SK-N-MC (cell line): ENCODE measurements around the genes ABCC4, HS6ST3, MBNL2 and RAP2A.

DNA sequence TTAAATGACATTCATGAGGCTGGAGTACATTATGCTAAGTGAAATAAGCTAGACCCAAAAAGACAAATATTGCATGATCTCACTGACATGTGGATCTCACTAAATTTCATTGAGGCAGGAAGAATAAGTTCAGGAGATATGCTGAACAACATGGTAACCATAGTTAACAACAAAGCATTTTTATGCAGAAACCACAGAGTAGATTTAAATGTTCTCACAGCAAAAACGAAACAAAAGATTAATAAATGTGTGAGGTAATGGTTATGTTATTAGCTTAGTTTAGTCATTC is 765.7 kb downstream of the SLITRK5 start:
- RRBS = no CpG with 5 or more reads among the region's 1 CpG

GRCh38 chr13:89707890-89708242 is 1690.6 kb upstream of the GPC5 start:
- RRBS = no CpG with 5 or more reads among the region's 5 CpGs

GRCh38 chr13:90495499-90495807 is 903.0 kb upstream of the GPC5 start:
- RRBS = no CpG with 5 or more reads among the region's 5 CpGs

GRCh38 chr13:93216182-93216781 is 10.3 kb upstream of the GPC6 start:
- RRBS = no CpG with 5 or more reads among the region's 1 CpG

DNA sequence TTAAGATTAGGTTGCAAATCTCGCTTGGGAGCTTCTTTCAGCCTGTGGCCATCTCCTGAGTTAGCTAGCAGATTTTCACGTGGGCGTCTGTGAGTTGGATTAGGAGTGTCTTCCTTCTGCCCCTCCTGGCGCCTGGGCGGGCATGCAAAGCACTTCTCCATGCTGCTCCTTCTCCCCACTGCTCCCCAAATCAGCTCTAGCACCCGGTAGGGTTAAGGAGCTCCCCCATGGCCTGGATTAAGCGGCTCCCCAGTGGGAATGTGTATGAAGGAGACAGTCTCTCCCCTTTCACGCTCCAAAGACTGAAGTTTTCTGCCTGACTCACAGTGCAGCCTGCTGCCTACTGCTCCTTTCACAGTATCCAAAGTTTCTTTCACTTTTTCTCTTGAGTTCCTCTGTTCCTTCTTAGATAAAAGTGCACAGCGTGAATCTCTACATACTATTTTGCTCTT is 17.8 kb downstream of the GPC6 start:
- RRBS = no CpG with 5 or more reads among the region's 9 CpGs

DNA sequence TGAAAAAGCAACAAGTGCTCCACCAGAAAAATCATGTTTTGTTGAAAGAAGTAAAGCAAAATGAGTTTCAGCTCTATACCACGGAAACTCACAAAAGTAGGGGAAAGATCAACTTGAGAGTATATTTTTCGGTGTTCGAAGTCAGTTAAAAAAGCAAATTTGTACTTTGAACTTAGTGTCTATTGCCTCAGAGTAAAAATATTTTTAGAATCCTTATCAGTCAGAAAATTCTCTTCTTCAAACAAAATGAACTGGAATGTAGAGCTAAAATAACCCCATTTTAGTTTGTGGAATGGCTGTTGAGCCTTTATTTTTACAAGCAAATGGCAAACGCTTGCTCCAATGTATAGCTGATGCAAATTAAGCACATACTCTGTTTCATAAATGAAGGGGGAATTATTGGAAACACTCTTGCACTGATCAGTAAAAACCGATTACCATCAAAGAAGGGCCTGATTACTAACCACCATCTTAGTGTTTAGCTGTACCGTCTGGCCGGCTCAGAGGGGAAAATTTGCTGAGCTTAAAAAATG is 540.7 kb downstream of the GPC6 start:
- RRBS = no CpG with 5 or more reads among the region's 7 CpGs

DNA sequence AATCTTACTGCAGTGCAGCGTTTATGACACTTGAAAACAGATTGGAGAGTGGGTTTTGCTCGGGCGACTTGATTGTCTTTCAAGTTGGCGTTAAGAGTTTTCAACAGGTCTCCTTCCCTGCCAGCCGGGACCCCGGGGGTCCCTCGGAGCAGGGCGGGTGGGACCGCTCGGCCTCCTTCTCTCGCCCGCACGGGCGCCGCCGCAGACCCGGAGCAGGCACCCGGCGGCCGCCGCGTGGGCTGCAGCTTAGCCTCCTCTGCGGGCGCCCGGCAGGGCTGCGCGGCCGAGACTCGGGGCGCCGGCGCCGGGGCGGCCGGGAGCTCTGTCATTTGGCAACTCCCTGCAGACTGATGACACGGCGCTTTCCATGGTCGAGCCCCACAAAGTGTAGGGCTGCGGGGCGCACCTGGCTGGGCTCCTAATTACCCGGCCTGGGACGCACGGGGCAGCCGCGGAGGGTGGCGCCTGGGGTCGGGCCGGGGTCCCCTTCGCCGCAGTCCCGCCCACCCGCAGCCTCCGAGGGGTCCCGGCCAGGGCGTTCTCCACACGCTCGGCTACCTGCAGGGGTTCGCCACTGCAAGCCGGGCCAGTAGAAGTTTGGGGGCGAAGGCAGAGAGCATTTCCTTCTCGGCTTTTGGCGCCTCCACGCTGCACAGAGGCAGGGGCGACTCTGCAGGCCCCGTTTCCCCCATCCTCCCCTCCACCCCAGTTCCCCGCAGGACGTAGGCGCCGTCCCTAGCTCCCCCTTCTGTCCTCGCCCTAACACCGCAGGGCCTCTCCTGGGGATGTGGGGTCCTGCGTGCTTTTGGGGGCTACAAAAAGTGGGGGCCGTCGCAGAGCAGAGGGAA is 255.4 kb upstream of the SOX21 start:
- RRBS = 1% methylated on average over 41 of the region's 74 CpGs

GRCh38 chr13:95116675-95117155 is 184.5 kb downstream of the ABCC4 start:
- RRBS = no CpG with 5 or more reads among the region's 9 CpGs

- RRBS = under 1% methylated on average over 35 of the region's 105 CpGs
Observed at GRCh38 chr13:95301121-95301997, at the start of gene ABCC4. ABCC4 (minus strand) TSS chr13:95301451.

GRCh38 chr13:95533588-95534300 is 18.8 kb upstream of the CLDN10 start:
- RRBS = no CpG with 5 or more reads among the region's 7 CpGs

- RRBS = 3% methylated on average over 7 of the region's 46 CpGs
Observed at GRCh38 chr13:95643298-95644291, 911 bp downstream of the DZIP1 start.

DNA sequence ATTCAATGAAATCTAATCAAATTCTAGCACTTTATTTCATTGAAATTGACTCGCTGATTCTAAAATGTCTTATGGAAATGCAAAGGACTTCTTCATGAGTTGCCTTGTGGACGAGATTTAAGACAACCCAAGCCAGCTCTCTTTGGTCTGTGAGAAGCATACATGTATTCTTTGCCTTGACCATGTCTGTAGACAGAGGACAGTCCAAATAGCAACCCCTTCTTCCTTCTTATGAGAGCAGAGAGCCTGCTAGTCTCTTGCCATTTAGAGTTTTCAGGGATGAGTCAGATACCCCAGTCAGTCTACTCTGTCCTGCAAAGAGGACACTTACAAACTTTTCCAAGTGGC is 36.6 kb downstream of the DNAJC3 start:
- RRBS = no CpG with 5 or more reads among the region's 2 CpGs

DNA sequence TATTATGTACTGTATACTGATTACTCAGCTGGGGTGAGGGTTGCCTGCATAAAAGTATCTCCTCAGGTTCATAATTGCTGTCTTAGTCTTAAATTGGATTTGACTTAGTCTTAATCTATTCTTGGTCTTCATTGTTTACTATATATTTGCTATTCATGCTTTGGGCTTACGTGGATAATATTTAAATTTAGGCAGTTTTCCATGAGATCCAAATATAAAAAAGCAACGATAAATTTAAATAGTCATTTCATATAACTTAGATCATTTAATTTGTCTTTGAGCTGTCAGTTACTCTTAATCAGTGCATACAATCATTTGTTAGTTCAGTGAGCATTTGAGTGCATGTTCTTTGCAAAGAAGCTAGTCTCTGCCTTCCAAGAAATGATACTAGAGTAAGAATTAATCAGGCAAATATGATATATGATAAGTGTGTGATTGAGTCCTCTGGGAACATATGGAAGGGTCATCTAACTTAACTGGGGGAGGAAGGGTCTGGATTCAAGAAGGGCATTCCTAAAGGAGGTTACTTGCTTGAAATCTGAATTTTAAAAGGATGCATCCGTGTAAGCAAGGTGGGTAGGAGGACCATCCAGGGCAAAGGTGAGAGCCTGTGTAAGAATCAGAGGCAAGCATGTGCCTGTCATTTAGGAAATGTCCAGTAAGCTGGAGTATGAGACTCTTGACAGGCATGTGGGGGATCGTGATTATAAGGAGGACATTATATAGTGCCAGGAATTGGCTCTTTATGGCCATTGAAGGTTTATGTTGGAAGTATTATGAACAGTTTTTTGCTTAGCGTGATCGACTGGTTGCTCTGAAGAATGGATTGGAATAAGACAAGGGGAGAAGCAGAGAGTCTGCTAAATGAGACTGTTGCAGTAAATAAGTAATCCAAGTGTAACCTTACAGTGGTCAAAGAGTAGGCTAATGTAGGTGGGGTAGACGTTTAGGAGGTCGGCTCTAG is 70.2 kb downstream of the DNAJC3 start:
- RRBS = no CpG with 5 or more reads among the region's 8 CpGs

GRCh38 chr13:95897890-95898602 is 155.2 kb downstream of the UGGT2 start:
- RRBS = no CpG with 5 or more reads among the region's 1 CpG

DNA sequence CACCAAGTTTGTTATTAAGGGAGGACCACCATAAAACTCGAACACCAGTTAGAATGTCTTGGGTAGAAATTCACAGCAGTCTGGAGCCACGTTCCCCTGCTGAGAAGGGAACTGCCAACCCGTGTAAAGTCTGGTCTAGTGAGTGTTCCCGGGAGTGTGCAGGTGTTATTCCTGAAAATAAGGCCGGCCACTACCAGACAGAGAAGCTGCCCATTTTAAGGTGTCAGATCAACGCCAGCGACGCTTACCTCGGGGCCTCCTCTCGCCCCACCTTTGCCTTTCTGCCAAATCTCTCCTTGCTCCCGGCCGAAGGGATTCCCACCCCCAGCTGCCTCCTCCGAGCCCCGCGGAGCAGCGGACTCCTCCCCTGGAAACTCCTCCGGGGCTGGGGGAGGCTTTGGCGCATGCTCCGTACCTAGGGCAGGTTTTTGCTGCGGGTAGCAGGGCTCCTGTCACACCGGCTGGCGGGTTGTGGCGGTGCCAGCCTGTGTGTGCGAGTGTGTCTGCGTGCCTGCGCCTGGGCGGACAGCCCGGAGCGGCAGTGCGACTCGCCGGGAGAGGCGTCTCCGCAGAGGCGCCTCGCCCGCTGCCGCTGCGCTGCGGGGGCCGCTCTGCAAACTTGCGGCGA is at the start of gene HS6ST3:
HS6ST3 (plus strand) TSS at position 455 of the 628 bp plus-strand sequence.
- RRBS = 3% methylated on average over 22 of the region's 43 CpGs

GRCh38 chr13:96218509-96218890 is 128.6 kb downstream of the HS6ST3 start:
- RRBS = no CpG with 5 or more reads among the region's 4 CpGs

DNA sequence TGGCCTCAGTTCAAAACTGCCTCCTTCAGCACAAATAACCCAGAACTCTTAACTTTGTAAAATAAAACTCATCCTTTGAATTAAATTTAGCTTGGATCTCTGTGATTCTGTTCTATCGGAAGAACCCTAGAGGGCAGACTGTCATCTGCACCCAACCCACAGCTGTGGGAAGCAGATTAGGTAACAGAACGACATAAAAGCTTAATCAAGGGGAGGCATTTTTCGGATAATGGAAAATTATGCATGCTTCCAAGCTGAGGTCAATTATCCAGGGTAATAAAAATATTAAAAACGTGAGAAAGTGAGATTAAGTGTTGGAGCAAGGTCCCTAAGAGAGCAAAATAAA is 10.0 kb downstream of the OXGR1 start:
- RRBS = no CpG with 5 or more reads among the region's 4 CpGs

DNA sequence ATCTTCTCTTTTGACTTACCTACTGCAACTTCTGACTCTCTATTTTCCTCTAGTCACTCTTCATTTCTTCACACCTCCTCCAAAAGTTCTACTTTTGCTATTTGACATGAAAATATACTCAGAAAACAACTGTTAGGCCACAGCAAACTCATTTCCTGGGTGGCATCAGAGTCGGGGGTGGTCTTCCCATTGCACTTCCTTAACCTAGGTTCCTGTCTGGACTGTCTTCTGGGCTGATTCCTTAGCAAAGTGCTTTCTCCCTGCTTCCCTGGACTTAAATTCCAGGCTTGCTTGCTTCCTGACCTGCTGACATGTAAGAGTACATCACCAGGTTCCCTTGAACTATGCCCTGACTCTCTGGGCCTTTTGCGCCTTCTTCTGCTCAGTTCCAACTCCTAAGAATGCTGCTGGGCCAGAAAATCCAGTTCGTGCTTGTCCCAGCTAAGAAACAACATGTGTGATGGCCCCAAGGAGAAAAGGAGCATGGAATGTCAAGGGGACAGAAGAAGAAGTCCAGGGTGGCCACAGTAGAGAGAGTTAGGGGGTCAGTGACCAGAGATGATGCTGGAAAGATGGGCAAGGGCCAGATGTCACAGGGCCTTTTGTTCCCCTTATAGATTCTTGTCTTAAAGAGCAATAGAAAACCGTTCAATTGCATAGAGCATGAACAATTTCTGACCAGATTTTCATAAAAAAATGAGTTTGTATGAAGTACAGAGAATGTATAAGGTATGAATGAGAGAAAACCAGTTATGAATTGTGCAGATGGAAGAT is 42.6 kb upstream of the MBNL2 start:
- RRBS = no CpG with 5 or more reads among the region's 4 CpGs

GRCh38 chr13:97221812-97223103 is at the start of gene MBNL2:
MBNL2 (plus strand) TSS chr13:97222333.
- RRBS = no CpG with 5 or more reads among the region's 23 CpGs

DNA sequence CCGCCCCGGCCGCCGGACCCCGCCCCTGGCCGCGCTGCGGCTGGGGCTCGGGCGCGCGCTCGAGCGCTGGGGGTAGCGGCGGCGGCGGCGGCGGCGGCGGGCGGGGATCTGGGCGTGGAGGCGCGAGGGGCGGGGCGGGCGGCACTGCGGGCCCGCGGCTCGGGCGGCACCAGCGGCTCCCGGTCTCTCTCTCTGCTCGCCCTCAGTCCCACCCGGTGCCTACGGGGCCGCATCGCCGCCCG is at the start of gene RAP2A:
RAP2A (plus strand) TSS at position 144 of the 242 bp plus-strand sequence.
- RRBS = no CpG with 5 or more reads among the region's 43 CpGs